SJCRH30 (cell line): ENCODE measurements around a stretch of chr10.

DNA sequence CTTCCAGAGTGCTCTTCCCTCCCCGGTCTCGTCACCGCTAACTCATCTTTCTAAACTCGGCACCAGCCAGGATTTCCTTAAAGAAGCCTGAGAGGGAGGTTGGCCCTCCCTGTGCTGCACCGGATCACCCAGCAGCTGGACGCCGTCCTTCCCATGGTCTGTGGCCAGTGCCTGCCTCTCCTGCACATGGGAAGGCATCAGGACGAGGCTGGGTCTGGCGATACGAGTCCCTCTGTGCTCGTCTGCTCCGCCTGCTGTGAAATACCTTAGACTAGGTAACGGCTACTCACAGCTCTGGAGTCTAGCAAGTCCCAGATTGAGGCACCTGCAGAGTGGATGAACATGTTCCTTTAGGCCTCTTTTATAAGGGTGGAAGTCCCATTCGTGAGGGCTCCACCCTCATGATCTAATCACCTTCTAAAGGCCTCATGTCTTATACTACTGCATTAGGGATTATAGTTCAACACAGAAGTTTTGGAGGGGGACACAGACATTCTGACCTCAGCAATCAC lies 179.2 kb downstream of the ZMYND11 start:
- RAMPAGE, long total RNA: no peak

DNA sequence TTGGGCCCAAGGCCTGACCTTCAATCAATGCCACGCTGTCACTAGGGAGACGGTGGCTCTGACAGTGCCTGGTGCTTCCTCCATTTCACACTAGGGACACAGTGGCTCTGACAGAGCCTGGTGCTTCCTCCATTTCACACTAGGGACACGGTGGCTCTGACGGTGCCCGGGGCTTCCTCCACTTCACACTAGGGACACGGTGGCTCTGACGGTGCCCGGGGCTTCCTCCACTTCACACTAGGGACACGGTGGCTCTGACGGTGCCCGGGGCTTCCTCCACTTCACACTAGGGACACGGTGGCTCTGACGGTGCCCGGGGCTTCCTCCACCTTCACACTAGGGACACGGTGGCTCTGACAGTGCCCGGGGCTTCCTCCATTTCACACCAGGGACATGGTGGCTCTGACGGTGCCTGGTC lies 200.0 kb downstream of the DIP2C start:
- RAMPAGE, long total RNA: no peak

- RAMPAGE, long total RNA: no peak
Observed at GRCh38 chr10:614694-615332, 74.7 kb downstream of the DIP2C start.

DNA sequence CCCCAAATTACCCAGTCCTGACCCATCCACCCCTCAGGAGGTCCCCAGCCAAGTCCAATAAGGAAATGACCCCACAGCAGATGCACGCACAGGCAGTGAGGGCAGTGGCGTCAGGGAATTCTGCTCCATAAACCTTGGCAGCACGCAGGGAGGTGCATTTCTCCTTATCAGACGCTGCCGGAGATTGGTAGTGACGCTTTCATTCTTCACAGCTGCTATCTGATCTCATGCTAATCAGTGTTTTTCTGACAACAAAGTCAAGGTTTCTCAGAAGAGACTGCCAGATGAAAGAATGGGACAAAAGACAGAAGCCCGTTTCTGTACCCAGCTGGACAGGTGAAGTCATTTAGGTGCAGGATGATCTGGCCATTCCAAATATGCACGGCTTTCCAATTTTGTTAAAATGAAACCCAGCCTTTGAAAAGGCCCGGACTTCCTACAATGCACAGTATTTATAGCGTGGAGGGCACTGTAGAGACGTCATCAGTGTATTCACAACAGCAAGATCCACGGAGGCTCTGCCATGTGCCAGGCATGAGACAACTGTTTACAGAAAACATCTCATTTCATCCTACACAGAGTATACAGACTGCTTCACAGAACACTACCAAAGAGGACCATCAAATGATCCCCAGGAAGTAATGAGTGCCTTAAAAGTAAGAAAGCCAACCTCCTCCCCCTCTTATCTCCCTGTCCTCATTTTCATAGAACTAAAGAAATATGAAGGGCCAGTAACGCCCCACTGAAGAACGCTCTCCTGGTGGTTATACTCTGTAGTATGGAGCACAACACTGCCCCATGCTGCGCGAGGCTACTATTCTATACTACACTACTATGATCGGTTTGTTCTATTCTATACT lies 35.2 kb downstream of the DIP2C start:
- RAMPAGE, long total RNA: no peak

- RAMPAGE, long total RNA: no peak
Observed at GRCh38 chr10:663695-664689, 25.5 kb downstream of the DIP2C start.

- RAMPAGE, long total RNA: no peak
Observed at GRCh38 chr10:687905-689227, 1.1 kb downstream of the DIP2C start.

DNA sequence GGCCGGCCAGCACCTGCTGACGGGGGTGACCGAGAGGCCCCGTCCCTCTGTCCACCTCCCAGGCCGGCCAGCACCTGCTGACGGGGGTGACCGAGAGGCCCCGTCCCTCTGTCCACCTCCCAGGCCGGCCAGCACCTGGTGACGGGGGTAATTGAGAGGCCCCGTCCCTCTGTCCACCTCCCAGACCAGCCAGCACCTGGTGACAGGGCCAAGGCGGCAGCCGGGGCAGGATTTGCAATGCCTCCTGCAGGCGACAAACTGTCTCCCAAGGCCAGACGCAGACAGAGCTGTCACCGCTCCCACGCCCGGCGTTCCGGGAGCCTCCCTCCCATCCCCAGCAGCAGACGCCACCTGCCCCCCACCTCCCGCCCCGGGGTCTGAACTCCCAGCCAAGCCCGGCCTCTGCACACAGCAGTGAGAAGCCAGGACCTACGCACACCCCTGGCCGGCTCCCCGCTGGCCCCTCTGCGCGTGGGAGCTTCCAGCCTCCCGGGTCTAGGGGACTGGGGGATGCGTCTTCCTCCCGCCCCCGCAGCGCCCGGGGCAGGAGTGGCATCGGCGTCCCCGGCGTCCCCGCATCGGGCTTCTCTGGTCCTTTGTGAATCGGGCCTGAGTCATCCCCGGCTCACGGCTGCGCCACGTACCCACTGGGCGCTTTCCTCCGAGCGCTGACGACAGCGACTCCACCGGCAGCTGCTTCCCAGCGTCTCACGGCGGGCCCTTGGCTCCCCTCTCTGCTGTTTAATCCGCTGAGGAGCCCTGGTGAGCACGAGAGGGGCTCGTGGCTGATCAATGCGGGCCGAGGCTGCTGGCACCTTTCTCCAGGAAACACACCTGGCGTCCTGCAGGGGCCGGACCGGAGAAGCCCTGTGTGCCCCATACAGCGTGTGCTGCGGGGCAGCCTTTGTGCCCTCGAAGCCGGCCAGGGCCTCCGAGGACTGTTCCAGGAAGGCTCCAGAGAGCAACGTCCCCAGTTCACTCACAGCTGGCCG lies 95.1 kb upstream of the DIP2C start:
- RAMPAGE, long total RNA: no peak

DNA sequence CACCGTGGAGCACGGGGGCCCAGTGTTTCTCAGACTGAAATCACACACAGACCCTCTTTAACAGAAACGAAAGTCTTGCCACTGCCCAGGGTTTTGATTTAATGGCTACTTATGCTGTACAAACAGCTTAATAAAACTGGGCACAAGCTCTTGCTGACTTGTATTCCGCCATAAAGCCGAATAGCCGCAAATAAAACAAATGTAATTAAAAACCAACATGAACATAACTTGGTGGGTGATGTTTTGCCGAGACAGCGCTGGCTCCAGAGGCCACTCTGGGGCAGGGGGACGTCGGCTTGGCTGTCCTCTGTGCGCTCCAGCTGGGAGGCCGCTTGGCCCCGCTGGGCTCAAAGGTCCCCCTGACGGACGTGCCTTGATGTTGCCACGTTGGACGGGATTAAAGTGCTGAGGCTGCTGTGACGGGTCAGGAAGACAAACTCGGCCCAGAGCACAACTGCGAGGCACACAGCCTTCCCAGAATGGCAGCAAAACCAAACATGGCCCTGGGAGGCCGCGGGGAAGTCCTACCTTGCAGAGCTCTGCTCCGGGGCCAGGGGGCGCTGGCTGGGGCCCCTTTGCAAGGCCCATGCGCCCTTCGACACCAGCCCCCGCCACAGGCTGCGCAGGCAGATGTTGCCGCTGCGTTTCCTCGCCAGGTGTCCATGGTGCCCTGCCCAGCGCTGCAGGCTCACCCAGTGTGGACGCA lies 99.3 kb upstream of the DIP2C start:
- RAMPAGE, long total RNA: no peak

DNA sequence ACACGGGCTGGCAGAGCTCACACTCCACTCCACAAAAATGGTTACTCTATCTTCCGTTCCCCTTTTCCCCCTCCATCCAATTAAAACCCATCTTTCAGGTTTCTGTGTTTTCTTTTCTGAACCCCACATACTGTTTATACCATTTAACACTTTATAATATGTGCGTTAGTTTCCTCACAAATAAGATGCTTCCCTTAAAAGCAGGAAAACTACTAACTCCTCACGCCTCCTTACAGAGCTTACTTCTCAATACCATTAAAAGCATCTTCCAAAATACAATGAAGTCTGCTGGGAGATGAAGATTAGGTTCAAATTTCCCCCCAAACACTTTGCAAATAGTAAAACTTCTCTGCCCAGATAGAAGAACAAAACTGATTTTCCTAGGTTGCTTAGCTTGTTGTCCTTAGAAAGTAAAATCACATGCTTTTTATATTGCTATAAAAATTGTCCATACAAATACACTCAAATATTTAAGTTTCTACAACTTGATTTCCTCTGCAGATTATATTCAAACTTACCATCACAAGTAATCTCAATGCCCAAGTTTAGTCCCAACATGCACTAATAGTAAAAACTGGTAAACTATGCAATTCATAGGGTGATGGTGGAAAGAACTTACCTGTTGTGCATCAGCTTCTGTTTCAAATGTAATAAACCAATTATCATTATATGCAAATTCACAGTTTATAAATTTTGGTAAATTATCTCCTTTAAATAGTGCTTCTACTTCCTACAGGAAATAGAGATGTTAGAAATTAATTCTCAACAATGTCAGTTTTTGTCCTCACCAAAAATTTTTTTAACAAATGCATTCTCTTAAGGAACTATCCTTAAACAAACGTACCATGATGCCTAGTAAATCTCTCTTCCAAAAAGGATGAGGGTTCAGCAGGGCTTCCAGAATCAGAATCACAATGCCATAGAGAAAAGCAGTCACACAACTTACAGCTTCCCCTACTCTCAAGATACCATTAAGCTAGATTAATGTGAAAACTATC lies 101.0 kb downstream of the LARP4B start:
- RAMPAGE, long total RNA: no peak

DNA sequence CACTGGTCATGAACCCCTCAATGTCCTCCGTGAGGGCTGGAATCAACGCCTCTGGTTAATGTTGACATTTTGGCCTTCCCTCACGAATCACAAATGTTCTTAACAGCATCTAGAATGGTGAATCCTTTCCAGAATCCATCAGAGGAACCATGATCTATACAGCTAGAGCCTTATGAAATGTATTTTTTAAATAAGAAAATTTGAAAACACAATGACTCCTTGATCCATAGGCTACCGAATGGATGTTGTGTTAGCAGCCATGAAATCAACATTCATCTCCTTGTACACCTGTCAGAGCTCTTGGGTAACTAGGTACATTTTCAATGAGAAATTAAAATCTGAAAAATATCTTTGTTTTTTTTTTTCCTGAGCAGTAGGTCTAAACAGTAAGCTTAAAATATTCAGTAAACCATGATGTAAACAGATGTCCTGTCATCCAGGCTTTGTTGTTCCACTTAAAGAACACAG lies 77.2 kb downstream of the LARP4B start:
- RAMPAGE, long total RNA: no peak

- RAMPAGE, long total RNA: no peak
Observed at GRCh38 chr10:931914-932188, 346 bp upstream of the LARP4B start.

GRCh38 chr10:985431-986008 lies 2.7 kb upstream of the GTPBP4 start:
- RAMPAGE, long total RNA: no peak

DNA sequence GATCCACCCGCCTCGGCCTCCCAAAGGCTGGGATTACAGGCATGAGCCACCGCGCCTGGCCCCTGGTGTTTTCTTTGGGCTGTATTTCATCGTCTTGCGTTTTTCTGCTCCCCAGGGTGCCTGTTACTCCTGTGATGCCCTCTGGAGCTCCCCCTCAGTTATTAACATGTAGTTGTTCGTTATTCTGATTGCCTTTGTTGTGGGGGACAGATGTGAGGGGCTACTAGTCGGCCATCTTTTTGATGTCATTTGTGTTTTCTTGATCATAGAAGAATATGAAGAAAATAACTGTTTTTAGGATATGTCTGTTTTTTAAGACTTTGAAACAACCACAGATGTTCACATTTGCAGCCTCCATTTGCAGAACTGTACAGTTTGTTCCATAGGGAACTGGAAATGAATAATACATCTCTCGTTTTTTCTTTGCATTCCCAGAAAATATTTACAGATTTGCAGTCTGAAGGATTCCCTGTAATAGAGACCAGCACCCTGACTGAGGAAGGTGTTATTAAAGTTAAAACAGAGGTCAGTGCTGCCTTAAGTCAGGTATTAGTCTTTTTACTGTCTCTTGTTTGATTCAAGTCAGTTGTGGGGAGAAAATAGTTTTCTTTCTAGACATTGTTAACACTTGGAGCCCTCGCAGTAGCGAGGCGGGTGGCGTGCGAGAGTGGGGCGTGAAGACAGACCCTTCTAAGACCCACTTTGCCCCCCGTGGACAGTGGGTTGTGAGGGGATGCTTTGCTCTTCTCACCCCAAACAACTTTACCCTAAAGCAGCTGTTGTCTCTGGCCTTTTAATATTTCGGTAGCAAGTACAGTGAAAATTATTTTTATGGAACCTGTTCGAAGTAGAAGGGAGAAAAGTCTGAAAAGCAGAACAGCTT lies 17.4 kb downstream of the GTPBP4 start:
- RAMPAGE, long total RNA: no peak

DNA sequence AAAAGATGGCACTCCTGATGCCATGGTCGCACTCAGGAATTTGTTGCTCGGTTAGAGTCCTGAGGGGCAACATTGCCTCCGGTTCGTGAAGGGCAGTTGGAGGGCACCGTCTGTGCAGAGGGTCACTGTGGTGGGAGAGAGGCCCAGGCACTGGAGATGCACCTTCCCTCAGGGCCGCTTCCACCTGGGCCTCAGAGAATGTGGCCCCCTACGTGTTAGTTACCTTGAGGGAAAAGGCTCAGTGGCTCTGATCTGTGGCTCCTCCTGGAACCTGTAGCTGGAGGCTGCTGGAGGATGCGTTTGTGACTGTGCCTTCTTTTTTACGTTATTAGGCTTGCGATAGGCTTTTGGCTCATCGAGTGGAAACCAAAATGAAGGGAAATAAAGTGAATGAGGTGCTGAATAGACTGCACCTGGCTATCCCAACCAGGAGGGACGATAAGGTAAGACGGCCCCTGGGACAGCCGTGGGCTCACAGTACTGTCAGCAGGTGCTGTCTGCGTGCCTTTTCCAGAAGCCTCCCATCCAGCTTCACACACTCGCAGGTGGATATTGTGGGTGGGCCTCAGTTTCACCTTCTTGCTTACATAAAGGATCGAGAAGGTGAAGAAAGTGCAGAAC lies 18.6 kb downstream of the GTPBP4 start:
- RAMPAGE, long total RNA: no peak

- RAMPAGE, long total RNA: no peak
Observed at GRCh38 chr10:1012053-1012802, 13.4 kb downstream of the IDI2 start.

DNA sequence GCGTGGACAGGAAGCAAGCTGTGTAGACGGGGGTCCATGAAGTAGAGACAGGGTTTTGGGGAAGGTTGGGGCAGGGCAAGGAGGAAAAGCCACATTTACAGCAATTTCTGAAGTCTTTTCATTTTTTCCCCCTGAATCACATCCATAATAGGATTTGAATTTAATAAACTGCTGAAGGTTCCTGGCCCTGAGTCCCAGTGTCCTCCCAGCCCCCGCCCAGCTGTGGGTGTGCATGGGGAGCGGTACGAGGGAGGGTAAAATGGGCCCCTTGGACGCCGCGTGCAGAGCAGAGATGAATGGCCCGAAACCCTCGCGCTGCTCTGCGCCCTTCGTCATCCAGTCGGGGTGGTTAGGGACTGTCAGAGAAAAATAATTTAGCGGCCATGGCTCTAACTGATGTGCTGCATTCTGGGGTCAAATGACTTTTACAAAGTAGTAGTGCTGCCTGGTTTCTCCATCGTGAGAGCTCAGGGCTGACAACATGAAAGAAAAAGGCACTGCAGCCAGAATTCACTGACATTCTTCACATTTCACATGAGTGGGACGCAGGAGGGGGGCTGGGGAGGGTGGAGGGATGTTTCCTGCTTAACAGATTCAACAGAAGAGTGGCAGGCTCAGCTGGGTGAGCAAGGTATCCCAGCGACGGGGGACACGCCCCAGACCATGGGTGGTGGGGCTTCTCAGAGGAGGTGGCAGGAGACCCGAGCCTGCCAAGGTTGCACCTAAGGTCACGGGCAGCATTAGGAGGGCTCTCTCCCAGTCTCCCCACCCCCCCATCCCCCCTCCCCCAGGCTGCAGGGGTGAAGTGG lies 304.4 kb downstream of the WDR37 start:
- RAMPAGE, long total RNA: no peak

DNA sequence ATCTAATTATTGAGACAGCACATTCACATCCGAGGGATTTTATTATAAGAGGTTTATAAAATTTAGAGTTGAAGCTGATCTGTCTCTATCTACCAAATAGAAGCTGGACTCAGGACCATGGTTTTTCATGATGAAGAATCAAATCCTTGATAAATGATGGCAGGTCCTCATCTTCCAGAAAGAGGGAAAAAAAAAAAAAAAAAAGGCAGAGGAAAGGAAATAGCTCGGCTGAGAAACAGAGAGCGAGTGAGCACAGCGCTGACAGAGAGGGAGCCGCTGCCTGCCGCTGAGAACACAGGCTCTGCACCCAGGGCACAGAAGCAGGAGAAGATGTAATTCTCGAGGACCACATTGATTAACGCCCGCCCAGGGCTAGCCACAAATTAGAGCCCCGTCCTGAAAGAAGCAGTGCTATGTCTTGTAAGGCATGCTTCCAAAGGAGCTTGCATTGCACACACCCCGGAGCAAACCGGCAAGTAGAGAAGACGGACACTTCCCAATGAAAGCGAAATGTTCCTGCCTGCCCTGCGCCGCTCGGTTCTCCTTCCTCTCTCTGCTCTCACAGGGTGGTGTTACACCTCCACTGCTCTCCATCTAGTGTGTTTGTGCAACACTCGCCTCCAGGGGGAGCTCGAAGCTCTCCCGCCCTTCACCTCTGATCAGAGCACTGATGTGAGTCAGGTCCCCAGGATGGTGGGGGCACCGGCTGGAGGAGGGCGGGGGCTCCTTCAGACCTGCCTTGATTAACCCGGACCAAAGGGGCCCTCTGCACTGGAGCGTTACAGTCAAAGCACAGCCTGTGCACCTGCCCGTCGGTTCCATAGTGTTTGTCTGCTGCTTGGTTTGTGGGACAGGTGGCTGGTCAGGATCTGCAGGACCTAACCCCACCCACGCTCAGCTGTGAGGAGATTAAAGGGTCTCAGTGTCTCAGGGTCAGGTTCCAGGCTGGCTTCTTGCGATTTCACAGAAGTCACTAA lies 316.6 kb downstream of the ADARB2 start:
- RAMPAGE, long total RNA: no peak

- RAMPAGE, long total RNA: no peak
Observed at GRCh38 chr10:1666427-1666784, 70.9 kb downstream of the ADARB2 start.

DNA sequence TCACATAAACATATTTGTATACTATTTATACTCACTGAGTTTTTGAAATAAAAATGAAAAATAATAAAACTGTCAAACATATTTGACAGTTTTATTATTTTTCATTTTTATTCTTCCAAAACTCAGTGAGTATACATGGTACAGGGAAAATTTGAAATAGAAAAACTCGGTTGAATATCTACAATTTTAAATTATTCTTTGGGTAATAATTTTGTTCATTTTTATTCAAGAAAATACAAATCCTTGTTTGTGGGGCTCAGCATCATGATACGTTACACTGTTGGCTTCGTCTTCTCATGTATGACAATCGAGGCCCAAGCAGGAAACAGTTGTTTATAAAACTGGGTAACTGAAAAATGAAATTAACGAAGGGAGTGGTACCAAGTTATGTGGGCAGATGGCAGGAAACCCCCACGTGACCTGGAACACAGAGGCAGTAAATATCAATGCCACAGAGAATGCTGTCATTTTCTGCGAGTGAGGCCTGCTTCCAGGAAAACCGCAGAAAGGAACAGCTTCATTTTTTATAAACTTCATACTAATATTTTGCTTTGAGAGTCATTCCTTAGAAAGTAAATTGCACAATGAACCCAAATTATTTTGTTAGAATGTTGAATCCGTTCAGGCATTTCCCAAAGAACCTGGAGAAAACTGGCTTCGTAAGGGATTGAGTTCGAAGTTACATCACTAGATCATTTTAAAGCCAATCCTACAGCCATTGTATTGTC lies 201.0 kb upstream of the ADARB2 start:
- RAMPAGE, long total RNA: no peak

DNA sequence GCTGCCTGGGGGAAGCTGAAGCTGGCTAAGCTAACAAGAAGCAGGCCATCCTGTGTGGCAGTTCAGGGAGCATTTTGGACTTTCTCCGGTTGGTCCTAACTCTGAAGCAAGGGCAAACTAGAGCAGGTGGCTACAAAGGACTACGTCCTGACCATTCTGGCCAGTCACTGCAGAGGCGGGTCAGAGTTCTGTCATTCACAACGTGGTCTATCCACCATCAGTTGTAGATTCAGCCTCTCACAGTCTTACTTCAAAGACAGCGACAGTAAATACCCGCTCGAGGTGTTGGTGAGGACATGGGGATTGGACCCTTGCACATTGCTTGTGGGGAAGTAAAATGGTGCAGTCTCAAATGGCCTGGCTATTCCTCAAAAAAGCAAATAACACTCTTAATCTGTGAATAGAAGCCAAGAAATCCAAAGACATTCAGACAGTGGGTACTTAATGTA lies 64.7 kb upstream of the PFKP start:
- RAMPAGE, long total RNA: no peak